AG09309 (cell line): Measurements from ENCODE around the genes C7orf33 and ZNF467.

GRCh38 chr7:144836274-144836496 lies 332 bp upstream of the TPK1 start:
- RRBS, result 20% methylated on average over 1 of the region's 11 CpGs

DNA sequence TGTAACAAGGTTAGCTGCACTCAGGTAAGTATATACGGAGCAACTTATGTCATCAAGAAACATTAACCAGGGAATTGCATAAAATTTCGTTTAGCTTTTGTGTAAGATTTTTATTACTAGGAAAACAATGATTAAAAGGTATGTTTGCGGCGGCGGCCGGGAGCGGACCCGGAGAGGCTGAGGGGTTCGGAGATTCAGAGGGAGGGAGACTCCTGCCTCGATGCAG lies 533.8 kb upstream of the CNTNAP2 start:
- RRBS, result no CpG with 5 or more reads among the region's 10 CpGs

DNA sequence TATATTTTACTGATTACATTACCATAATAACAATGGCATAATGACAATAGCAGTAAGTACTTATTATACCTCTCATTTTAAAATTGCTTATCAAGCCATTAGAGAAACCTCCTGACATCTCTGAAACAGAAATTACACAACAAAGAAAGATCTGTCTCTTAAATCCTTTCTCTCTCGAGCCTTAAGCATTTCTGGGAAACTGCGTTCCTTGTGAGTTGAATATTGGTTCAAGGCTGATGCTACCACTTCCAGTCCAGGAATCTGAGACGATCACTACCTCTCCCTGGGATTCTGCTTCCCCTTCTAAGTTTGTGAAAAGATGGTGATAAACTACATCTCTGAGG lies 334.9 kb upstream of the C7orf33 start:
- RRBS, result no CpG with 5 or more reads among the region's 3 CpGs

DNA sequence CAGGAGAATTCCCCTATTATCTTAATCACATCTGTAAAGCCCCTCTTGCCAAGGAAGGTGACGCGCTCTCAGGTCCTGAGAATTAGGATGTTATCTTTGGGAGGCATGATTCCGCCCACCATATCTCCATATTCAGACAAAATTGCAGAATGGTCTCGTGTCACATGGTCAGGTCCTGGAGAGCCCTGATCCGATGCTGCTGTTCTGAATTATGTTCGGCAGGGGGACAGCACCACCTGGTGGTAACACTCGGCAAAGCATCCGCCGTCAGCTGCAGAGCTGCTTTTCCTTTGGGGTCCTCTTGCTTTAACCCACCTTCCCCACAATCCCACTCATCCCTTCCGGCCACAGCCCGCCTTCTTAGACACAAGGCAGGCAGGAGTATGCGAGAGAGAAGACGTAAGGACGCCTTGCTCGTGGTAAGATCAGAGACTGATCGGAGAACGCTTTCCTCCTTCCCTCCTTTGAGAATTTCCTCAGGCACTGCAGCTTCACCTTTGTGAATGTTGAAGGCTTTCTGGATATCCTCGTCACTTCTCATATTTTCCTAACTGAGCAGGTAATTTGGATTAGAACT lies 327.8 kb upstream of the C7orf33 start:
- RRBS, result no CpG with 5 or more reads among the region's 18 CpGs

DNA sequence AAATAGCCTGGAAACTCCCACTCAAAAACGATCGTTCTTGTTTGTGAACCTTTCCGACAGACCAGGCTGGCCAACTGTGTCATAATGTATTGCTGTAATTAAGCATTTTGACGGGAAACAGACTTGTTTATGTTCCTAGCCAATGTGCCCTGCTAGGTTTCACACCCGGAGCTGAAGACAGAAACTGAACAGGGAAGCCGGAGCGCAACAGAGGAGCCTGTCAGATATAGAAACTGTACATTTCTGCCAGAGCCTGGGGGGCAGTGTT lies 55.4 kb upstream of the C7orf33 start:
- RRBS, result no CpG with 5 or more reads among the region's 7 CpGs

- RRBS, result no CpG with 5 or more reads among the region's 15 CpGs
Measured at GRCh38 chr7:148590369-148591033, at the start of gene C7orf33. Gene C7orf33, plus strand, starts transcription at chr7:148590766.

GRCh38 chr7:148747041-148747923 lies 48.6 kb downstream of the CUL1 start:
- RRBS, result no CpG with 5 or more reads among the region's 4 CpGs

DNA sequence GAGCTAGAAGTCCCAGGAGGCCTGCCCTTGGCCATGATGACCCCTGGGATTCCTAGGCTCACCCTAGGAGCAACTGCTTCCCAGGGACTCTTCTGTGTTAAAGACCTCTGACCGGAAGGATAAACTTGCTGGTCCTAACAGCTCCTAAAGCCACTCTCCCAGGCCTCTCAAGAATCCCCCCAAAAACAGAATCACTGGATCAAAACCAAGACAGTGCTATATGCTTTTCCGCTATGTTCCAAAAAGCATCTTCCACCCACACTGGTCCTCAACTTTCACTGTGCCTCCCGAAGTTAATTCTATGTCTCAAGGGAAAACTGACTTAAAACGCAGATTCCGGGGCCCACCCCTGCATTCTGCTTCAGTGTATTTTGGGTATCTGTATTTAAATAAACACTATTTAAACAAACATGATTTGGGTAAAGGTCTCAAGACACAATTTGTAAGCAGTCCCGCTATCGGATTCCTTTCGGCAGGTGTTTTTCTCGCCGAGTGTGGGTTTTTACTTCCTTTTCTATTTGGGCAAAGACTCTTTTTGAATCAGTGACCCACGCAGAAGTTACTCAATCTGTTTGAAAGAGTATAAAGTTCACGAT lies 1.4 kb downstream of the PDIA4 start:
- RRBS, result no CpG with 5 or more reads among the region's 12 CpGs

DNA sequence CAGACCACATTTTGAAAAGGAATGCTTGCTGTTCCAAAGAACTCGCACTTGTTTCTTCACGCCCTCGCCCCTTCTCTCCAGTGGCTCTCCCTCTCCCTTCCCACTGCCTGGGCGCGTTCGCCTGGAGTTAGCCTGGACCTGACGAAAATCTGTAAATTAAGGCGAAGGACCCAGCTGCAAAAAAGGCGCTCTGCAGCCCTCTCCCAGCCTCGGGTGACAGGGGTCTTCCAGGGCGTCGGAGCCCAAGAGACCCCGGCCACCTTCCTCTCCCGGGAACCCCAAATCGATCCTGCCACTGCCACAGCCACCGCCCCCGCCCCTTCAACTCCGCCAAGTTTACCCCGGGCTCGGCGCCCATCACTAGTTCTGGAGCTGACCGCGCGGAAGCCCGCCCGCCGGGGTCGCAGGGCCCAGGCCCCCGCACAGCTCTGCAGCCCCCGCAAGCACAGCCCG lies 435 bp downstream of the PDIA4 start:
- RRBS, result 2% methylated on average over 17 of the region's 31 CpGs

DNA sequence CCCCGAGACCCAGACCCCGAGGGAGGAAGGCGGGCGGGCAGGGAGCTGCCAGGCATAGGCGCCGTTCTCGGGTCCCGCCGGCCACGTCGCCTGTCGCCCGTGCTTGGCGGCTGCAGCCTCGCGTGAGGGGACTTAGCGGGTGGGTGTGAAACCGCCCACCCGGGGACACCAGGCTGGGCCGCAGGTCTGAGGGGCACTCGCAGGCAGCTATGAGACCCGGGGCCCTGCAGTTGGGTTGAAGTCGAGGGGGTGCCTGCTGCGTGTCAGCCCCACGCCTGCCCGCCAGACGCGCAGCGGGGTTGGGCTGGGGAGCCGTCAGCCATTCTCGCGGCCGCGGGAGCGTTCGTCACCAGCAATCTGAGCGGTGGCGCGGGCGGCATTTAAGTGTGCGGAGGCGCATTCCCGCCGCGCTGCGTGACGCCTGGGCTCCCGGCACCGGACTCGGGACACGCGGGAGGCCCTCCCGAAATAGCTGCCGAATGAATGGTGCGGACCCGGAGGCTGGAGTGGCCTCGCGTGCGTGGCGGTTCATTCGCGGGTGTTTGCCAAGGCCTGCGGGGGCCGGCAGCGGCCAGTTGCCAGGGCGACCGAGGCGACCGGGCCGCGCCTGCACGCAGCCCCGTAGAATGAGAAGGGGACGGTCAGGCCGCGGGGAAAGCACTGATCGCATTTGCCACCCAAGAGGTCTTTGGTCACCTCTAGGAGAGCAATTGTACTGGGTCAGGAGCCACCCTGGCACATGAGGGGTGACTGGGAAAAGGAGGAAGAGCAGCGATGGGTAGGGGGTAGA lies 740 bp downstream of the ZNF398 start:
- RRBS, result 2% methylated on average over 33 of the region's 78 CpGs

- RRBS, result no CpG with 5 or more reads among the region's 12 CpGs
Measured at GRCh38 chr7:149196226-149196690, 912 bp downstream of the ZNF282 start.

DNA sequence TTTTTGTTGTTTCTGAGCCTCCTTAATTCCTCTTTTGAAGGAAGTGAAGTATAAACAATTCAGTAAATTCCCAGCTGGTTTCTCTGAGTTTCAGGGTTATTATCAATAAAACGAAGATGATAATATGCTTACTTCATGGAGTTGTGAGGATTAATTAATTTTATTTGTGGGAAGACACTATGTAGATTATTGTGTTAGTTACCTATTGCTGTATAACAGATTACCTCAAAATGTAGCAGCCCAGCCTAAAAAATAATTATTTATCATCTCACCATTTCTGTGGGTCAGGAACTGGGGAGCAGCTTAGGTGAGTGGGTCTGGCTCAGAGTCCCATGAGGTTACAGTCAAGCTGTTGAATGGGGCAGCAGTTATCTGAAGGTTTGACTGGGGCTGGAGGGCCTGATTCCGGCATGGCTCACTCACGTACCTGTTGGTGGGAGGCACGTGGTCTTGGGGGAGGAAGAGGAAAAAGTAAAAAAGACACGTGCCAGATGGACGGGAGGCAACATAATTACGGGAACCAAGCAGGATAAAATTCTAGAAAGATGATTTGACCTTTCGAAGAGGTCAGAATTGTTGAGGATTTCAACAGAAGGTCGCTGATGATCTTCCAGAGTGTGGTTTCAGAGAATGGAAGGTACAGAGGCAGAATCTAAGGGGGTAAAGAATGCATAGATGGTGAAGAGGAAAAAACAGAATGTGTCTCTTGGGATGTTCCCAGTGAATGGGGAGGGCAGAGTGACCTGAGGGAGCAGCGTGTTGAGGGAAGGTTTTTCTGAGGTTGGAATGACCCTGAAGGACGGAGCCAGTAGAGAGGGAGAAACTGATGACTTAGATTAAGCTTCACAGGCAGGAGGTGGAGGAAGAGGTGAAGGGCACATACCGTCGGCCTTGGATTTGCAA lies 8.6 kb downstream of the ZNF282 start:
- RRBS, result no CpG with 5 or more reads among the region's 13 CpGs

- RRBS, result no CpG with 5 or more reads among the region's 2 CpGs
Measured at GRCh38 chr7:149377469-149377849, 83.4 kb downstream of the ZNF777 start.

DNA sequence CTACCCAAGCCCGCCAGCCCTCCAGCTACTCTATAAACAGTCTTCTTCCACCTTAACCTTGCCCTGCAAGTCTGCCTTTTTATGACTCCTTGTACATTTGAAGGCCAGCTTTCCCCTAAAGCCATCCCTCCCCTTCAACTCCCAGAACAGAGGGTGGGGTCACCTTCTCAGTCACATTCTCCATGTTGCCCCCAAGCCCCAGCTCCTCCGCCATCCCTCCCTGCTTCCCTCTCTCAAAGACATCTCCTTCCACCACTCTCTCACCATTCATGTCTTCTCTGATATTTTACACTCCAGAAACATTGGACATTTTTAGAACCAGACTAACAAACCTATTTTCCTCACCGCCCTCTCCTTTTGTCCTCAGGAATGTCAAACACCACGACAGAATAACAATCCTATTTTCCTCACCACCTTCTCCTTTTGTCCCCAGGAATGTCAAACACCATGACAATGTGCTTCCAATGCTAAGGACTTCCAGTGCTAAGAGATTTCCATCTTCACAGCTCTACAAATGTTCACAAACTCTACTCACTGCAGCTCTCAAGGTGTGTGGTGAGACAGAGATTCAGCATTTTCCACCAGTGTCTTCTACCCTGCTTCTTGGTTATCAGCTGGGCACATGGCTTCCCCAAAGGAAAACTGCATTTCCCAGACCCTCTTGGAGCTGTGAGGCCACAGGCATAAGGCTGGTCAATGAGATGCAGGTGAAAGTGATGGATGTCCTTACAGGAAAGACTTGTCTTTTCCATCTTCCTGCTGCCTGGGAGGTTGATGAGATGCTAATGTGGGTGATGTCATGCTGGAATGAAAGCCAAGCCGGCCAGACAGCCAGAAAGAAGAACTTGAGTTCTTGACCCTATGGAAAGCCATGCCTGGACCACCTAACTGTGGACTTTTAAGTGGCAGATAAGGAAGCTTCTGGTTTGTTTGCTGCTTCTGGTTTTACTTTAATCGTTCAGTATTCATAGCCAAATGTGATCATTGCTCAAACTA lies 85.1 kb upstream of the ZNF746 start:
- RRBS, result no CpG with 5 or more reads among the region's 6 CpGs

- RRBS, result 2% methylated on average over 45 of the region's 96 CpGs
Measured at GRCh38 chr7:149624421-149625301, 90.1 kb upstream of the KRBA1 start.

- RRBS, result no CpG with 5 or more reads among the region's 7 CpGs
Measured at GRCh38 chr7:149717358-149718056, 2.8 kb downstream of the KRBA1 start.

GRCh38 chr7:149723142-149724044 lies 8.6 kb downstream of the KRBA1 start:
- RRBS, result no CpG with 5 or more reads among the region's 19 CpGs

DNA sequence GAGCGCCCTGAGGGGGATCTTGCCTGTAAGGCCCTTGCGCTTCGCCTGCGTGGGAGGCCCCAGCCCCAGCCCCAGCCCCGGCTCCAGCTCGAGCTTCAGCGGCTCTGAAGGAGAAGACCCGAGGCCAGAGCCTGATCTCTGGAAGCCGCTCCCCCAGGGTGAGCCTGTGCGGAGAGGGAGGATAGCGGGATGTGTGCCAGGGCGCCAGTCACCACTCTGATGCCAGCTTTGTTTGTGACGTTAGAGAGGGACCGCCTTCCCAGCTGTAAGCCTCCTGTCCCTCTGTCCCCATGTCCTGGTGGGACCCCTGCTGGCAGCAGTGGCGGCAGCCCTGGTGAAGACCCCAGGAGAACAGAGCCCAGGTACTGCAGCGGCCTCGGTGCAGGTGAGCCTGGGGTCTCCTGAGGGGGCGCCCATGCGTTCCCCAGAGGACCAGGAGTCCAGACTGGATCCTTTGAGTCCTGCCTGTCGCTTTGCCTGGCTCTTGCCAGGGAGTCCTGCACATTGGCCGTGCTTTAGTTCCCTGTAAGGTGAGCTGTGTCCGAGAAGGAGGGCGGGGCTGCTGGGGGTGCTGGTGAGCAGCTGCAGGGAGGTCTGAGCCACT lies 15.5 kb downstream of the KRBA1 start:
- RRBS, result no CpG with 5 or more reads among the region's 23 CpGs

GRCh38 chr7:149772859-149773830 lies at the start of gene ZNF467:
Gene ZNF467, minus strand, starts transcription at chr7:149773588.
- RRBS, result 4% methylated on average over 43 of the region's 95 CpGs

GRCh38 chr7:149821501-149822183 lies 16.5 kb upstream of the ZNF862 start:
- RRBS, result 90% methylated on average over 4 of the region's 21 CpGs